Aortic smooth muscle cell (primary cell): ENCODE measurements around the gene IGFBP5.

DNA sequence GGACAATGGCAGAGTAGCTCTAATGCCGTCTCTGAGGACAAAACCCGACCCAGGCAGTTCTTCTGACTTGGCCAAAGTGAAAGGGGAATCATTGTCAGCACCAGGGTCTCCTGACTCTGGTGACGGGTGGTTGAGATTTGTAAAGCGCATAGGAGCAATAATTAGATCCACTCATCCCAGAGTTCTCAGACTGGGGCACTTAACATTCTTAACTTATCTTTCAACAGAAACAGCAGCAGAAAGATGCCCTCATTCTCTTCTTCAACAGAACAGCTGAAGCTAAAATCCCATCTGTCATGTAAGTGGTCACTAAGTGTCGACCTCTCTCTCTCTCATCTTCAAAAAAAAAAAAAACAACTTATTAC is 34.3 kb upstream of the RPL37A start:
- RRBS: no CpG with 5 or more reads among the region's 5 CpGs

GRCh38 chr2:216504388-216505387 is 6.0 kb downstream of the RPL37A start:
- RRBS: no CpG with 5 or more reads among the region's 9 CpGs

GRCh38 chr2:216532533-216532936 is 33.9 kb downstream of the RPL37A start:
- RRBS: no CpG with 5 or more reads among the region's 2 CpGs

- RRBS: no CpG with 5 or more reads among the region's 7 CpGs
These were observed 17.7 kb upstream of the IGFBP2 start for GRCh38 chr2:216615407-216616084.

DNA sequence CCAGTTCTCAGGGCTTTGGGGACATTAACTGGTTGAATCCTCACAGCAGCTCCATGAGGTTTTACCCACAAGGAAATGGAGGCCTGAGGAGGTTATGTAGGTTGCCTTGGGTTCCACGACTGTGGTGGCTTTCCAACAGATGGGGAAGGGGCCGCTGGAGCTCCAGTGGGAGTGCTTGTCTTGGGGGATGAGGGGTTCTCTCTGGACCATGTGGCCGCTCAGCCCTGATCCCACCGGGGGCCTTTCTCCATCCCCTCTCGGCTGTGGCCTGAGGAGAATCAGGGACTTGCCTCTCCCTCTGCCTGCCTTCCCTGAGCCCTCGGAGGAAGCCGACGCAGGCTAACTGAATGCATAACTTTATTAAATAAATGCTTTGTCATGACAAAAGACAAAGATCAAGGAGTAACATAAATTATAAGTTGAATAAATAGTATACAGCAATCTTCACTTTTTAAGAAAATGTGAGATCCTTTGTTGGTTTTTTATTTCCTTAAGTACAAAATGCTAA is 23.5 kb downstream of the IGFBP5 start:
- RRBS: no CpG with 5 or more reads among the region's 8 CpGs

DNA sequence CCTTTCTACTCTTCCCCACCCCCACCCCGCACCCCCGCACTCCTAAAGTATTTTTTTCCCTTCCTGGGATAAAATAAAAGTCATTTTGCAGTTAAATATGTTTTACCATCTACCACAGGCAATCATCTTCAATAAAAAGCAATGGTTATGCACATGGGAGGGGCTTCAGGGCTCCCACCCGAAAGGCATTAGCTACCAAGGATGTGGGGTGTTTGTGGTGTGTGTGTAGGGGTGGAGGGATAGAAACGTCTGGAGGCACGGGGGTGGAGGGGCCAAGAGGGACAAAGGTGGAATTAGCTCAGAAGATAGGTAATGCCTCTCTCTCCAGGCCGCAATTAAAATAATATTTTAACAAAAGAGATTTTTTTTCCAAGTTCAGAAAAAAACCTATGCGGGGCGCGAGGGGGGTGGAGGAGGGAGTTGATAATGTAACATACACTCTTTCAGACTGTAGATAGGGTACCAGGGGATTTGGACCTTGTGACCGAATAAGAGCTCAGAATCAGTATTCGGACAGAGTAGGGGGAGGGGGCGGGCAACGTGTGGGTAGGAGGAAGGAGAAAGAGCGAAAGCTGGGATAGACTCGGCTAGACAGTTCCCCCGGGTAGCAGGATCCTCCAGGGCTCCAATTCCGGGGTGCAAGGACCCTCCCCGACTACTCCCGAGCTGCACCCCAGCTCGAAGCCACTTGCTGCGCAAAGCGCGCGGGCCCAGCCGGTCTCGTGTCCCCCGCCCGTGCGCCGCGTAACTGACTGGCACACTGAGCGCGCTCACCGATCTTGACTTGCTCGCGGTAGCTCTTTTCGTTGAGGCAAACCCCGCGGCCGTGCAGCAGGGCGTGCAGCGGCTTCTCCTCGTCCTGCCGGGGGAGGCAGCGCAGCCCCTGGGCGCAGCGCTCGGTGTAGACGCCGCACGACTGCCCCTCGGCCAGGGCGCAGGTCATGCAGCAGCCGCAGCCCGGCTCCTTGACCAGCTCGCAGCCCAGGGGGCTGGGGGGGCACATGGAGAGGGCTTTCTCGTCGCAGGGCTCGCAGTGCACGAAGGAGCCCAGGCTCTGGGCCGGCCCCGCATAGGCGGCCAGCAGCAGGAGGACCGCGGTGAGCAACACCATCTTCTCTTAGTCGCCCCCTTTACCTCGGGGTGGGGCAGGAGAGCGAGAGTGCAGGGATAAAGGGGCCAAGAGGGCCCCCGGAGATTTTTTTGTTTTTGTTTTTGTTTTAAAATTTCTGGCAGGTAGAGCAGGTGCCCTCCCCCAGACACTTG is 1.3 kb downstream of the IGFBP5 start:
- RRBS: 2% methylated on average over 21 of the region's 69 CpGs

GRCh38 chr2:216695173-216696019 is at the start of gene IGFBP5:
Gene IGFBP5 (minus strand): TSS chr2:216695549.
- RRBS: 10% methylated on average over 2 of the region's 28 CpGs

DNA sequence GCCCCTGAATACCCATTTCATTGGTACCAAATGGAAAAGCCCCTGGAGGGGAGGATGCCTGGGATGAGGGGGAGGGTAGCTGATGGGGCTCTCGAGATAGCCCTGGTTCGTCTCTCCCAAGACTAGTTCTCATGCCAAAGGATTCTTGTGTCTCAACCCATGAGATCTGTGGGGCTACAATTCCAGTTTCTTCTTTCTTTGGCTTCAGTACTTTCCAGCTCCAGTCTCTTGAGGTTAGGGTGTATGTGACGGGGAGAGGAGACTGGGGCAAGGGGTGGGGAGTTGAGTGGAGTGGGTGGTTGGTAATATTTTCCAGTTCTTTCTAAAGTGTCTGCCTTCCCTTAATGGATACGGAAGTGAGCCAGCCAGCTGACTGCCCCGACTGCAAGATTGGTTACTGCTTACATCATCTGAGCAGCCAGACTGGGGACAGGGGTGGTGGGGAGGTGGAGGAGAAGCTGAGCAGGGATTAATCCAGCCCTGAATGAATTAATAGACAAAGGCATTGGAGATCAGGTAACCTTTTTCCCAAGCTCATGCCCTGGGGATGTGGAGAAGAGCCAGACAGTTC is 67.8 kb downstream of the TNP1 start:
- RRBS: no CpG with 5 or more reads among the region's 5 CpGs

- RRBS: 42% methylated on average over 3 of the region's 6 CpGs
These were observed 49.6 kb upstream of the TNP1 start for GRCh38 chr2:216909419-216909967.

GRCh38 chr2:217064058-217064821 is 204.4 kb upstream of the TNP1 start:
- RRBS: no CpG with 5 or more reads among the region's 11 CpGs

DNA sequence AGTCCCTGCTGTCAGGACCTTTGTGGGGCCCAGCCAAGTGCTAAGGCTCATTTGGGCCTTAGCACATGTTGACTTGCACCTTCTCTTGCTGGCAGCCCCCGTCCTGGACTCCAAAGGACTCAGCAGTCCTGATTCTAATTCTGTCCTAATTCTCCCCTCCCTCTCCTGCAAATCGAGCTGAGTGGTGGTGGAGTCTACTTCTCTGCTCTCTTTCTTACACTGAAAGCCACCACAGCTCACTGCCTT is 215.4 kb upstream of the TNP1 start:
- RRBS: no CpG with 5 or more reads among the region's 2 CpGs

DNA sequence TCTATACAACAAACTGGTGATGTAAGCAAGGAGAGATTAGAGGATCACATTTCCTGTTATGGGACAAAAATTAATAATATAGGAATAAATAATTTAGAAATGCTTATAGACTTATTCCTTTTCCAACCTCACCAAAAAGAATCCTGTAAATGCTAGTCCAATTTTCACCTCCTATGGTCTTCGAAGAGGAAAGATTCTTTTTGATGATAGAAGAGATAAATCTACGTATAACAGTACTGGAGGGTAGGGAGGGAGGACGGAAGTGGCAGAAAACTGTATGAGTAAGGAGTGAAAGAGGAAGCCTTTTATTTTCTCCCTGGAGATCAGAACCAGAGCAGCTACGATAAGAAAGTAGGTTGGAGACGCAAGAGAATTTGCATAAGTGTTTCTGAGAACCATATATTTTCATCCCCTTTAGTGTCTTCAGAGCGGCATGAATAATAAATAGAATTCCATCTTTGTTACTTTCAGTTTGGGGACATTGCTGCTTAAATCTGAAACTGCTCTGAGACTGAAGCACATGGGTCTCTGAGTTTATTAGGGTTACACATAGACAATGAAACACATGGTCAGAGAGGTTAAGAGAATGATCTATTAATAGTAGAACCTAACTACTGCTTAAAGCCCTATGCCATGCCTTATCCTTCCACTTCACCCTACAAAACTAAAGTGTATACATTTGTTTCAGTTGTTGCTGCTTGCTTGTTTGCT is 230.1 kb upstream of the TNP1 start:
- RRBS: no CpG with 5 or more reads among the region's 6 CpGs

DNA sequence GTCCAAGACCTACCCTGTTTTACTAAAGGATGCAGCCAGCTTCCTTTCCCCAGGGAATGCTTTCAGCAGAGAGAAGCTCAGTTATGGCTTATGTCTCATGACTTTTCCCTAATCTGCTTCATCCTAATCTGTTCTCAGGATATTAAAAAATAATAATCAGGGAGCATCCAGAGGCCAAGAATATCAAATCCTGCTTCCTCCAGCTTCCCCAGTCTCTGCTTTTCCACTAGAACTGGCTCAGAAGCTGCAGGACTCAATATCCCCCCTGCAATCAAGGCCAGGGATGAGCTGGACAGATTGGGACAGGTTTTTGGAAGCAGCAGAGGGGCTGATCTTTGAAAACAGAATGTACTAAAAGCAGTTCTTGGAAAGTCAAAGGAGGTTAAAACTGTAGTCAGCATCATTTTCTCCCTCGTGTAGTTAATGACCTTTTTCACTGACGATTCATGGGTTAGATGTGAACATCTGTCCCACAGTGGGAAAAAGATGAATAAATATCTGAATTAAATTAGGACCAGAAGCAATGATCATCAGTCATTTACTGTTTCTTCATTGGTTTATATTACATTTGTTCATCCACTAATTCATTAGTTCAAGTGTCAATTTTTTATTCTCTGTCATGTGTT is 327.0 kb upstream of the TNP1 start:
- RRBS: no CpG with 5 or more reads among the region's 2 CpGs

DNA sequence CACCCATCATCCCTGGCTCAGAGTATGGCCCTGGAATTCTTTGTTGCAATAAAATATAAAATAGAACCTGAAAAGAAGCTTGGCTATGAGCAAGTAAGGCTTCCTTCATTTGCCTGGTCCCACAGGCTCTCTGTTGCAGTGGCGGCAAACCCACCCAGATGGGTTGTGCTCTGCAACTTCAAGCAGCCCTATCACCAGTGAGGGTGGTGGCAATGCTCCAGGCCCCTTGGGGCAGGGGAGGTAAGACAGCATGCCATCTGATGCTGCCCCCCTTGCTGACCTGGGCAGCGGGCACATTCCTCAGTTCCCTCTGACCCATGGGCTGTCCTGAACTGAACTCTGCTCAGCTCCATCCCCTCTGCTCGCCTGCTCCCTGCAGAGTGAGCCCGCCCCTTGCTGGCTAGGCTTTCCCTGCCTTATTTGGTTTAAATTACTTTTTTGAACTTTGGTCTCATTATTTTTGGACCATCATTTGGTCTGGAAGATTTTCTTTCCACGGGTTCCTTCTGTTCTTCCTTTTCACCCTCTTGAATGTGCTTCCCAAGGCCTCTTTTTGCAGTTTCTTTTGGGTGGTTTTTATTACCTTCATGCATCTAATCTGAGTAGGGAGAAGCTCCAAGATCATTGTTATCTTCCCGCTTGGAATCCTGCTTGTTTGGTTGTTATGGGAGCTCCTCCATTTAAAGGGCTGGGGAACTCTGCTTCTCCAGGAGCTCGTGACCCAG is 565.5 kb downstream of the TNS1 start:
- RRBS: no CpG with 5 or more reads among the region's 7 CpGs

GRCh38 chr2:217510741-217511262 is 492.0 kb downstream of the TNS1 start:
- RRBS: no CpG with 5 or more reads among the region's 10 CpGs

DNA sequence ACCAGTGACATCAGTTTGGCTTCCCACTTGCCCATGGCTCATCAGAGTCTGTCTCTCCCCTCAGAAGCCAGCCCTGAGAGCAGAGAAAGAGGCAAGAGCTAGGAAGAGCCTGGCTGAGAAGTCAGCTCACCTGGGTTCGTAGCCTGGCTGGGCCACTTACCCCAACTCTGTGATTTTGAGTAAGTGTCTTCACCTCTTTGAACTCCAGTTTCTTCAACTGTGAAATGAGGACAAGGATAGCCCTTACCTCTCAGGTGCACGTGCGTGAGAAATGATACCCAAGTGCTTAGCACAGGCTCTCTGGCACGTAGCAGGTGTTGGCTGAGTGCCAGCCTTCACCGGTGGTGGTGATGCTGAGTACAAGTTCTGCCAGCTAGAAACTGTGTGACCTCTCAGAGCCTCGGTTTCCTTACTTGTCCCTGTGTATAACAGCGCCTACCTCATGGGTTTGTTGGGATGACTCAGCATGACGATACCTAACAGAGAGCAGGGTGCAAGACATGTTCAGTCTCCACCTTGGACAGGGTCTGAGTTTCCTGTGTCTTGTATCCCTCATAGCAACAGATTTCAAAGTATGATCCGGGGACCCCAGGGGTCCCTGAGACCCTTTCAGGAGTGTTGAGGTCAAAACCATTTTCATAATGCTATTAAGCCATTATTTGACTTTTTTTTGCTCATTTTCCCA is 205.2 kb downstream of the TNS1 start:
- RRBS: no CpG with 5 or more reads among the region's 9 CpGs

DNA sequence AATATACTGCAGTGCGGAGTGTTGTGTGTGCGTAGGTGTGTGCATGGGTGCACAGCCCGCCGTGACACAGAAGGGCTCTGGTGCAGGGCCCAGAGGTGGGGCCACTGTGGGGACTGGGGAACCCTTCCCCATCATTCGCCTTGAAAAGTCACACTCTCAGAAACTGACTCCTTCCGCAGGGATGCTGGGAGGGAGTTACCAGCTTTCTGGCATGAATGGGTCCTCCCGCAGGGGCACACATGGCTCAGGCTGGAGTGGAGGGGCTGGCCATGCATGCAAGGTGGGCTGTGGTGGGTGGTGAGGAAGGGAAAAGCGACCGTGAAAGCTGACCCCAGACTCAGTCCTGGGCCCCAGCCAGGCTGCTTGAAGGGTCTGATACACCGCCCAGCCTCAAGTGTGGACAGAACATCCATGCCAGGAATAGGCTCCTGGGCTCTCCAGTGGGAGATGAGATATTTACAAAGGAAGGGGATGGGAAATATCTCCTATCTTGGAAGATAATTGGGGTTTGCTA is 201.1 kb downstream of the TNS1 start:
- RRBS: no CpG with 5 or more reads among the region's 10 CpGs

DNA sequence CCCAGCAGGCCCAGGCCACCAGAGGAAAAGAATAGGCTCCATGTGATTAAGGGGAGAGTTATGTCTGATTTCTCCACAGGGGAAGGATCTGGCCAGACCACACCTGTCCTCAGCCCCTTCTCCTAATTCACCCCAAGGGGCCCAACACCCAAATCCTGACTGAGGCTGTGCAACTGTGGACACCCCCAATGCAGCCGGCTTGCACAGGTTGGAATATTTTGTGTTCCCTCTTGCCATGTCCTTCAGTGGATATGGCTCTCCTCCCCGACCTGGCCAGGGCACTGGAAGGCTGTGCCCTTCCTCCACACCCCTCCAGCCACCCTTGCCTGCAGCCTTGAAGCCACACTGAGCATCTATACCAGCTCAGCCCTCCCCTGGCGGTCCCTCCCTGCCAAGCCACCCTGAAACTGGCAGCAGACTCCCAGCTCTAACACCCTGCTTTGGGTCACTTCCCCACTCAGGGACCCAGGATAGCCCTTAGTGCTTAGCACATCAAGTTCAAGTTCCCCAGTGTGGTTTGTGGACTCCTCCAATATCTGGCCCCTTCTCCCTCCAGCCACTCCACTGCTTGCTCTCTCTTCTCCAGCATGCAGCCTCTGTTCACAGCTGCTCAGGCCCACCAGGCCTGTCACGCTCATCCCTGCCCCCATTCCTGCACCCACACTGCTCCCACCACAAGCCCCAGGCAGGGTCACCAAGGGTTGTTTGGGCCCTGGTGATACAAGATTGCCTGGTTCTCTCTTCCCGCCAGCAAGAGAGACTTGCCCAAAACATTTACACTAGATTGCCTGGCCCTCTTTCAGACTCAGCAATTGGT is 89.4 kb downstream of the TNS1 start:
- RRBS: no CpG with 5 or more reads among the region's 5 CpGs

GRCh38 chr2:217934121-217935096 is 68.4 kb downstream of the TNS1 start:
- RRBS: 2% methylated on average over 2 of the region's 15 CpGs